Glomerular endothelial cell (primary cell): ENCODE measurements around a stretch of chr12.

DNA sequence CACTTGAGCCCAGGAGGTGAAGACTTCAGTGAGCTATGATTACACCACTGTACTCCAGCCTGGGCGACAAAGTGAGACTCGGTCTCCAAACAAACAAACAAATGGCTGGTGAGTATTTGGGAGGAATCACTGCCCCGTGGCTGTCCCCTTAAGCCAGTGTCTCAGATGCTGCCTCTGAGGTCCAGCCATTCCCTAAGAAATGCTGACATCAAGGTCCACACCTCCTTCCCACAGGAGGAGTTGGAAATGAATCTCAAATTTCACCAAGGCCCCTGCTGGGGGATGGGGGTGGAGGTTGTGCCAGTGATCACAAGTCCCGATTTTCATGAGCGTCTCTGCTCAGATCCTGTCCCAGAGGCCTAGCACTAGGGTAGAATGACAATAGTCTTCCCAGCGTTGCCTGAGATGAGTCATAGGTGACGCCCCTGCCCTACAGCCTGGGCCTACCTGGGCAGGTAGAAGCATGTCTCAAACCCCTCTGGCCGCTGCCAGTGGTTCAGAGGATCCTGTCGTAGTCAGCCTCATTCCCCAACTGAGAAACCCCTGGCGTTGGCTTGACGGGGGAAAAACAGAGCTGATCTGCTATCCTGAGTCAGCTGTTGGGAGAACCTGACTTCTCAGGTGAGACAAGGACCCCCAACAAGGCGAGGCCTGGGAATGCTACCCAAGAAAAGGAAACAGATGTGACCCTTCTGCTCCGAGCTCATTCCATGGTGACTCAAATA, 21.6 kb upstream of the SPPL3 start:
- RAMPAGE, long total RNA, result no peak

DNA sequence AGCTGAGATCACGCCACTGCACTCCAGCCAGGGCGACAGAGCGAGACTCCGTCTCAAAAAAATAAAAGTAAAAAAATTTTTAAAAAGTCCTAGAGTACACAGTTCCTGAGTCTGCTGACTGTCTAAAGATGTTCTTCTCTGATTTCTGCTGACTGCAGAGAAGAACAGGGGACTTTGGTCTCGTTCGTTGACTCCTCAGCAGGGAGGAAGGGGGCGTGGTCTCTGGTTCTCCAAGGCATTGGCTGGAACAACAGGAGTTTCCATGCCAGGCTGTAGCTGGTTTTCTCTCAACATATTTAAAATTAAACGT, 16.8 kb upstream of the HNF1A start:
- RAMPAGE, long total RNA, result no peak

GRCh38 chr12:121284608-121285319, 11.7 kb downstream of the CAMKK2 start:
- RAMPAGE, long total RNA, result no peak

DNA sequence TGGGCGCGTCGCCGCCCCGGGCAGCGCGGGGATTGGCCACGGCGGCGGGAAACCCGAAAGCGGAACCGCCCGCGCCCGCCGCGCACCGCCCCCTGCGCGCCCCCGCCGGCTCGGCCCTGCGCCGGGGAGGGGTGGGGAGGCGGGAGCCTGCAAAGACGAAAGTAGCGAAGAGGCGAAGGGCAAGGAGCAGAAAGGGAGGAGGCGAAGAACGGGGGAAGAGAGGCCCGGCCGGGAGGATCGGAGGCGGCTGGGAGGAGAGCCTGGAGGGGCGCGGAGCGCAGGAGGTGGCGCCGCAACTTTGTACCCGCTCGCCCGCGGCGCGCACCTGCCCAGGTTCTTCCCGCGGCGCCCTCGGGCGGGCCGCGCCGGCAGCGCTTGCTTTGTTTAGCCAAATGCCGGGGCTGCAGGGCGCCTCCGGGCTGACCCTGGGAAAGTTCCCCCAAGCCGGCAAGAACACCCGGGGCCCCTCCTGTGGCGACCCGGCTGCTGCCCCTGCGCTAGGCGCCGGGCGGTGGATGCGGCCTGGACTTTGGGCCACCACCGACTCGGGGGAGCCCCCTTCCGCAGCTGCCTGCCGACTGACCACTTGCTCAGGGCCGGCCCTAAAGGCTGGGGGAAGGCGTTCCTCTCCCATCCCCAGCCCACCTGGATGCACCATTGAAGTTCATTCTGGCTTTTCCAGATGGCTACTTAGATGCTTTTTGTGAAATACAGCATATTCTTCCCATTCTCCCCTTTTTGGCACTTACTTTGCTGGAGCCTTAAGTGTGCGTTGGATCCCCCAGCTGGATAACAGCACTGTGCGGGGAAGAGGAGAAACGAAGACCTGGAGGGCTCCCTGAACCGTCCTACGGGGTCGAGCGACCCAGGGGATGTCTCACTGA, 523 bp upstream of the CAMKK2 start:
- RAMPAGE, long total RNA, result no peak

DNA sequence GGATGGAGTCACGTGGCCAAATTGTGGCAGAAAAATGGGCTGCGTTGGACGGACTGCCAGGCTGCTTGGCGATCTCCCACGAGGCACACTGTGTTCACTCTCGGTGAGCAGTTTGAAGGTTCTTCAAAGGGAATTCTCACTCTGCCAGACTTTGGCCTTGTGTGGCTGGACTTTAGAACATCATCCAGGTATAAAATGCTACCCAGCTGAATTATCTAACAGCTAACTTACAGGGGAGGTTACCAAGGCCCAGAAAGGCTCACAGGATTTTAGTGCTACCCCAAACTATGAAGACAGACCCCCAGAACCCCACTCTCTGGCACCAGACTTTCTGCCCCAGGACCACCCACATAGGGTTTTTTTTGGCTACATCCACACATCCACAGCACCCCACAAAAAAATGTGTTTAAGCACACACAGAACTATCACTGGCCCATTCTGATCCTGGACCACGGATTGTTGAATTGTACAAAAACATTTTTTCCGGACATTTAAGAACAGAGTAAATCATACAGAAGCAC, 84.9 kb downstream of the KDM2B start:
- RAMPAGE, long total RNA, result no peak

GRCh38 chr12:121500212-121500627, 80.6 kb downstream of the KDM2B start:
- RAMPAGE, long total RNA, result no peak

GRCh38 chr12:121522798-121523580, 57.8 kb downstream of the KDM2B start:
- RAMPAGE, long total RNA, result no peak

DNA sequence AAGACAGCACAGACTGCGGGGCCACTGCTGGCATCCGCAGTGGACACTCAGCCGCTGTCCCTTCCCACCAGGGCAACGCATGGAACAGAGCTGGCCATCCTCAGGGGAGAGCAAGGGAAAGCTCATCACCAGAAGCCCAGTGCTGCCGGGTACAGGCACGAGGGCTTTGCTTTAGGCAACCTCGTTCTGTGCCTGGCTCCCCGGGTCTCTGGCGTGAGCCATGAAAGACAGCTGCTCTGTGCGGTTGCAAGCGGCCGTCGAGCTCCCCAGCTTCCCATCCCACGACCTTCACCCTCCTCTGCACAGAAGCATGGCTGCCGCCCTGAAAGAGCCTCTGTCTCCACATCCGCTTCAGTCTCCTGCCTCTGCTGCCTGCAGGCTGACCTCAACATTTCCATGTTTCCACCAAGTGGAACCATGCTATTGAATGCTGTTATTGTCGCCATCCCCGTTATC, 57.2 kb downstream of the KDM2B start:
- RAMPAGE, long total RNA, result no peak

GRCh38 chr12:121532920-121533535, 47.8 kb downstream of the KDM2B start:
- RAMPAGE, long total RNA, result no peak

DNA sequence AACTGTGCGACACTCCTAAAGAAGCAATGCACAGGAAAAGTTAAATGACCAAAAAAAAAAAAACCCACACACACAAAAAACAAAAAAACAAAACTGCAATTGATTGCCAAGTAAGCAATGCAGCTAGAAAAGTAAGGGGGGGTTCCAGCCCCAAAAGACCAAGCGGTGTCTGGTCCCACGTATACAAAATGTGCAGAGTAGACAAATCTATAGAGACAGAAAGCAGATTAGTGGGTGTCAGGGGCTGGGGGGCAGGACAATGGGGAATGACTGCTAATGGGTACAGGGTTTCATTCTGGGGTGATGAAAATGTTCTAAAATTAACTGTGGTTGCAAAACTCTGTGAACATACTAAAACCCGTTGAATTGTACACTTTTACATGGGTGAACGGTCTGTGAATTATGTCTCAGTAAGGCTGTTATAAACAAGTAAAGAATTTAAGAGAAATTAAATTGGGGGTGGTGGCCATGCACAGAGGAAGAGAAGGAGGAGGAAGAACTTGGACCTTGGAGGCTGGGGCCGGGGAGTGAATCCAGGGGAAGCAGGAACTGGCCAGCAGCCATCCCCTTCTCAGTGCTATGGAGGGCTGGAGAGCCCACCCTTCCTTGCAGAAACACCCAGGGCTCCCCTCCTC, 45.5 kb downstream of the KDM2B start:
- RAMPAGE, long total RNA, result no peak

DNA sequence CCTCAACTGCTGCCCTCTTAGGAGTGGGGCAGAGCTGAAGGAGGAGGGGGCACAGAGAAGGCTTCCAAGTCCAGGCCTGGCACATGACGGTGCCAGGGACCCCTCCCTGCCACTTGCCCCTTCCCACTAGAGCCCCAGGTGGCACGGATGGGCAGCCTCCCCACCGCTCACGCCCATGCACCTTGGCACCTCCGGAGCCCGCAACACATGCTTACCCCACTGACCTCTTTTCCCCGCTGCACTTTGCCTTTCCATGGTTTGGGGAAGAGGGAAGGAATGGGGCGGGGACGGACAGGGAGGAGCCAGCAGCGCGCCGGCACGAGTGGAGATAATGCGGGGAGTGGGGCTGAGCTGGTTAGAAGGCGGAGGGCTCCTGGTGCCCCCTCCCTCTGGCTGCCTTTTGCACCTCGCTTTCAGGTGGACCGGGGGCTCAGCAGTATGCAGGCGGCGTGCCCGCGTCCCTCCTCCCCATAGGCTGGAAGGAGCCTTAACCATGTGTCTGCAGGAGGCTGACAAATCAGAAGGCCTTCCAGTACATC, 45.0 kb downstream of the KDM2B start:
- RAMPAGE, long total RNA, result no peak

GRCh38 chr12:121537434-121538311, 43.1 kb downstream of the KDM2B start:
- RAMPAGE, long total RNA, result no peak

DNA sequence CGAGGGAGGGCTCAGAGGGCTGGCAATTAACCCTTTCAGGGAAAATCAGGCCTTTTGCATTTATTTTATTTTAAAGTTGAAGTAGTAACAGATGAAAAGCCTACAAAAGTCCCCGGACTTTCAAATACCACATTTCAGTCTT, 9.4 kb upstream of the KDM2B start:
- RAMPAGE, long total RNA, result no peak

DNA sequence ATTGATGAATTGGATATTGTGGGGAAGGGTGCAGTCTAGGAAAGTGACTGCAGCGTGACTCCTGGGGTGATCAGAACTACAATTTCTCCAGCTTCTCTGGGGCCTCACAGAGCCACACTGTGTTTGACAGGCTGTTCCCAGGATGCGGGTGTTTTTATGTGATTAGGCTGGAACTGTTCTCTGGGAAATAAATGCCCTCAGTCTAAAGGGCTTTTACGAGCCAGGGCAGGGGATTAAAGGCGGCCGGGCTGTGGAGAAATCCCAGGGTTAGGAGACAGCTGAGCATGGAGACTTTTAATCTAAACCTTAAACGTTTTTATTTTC, 29.3 kb upstream of the KDM2B start:
- RAMPAGE, long total RNA, result no peak

GRCh38 chr12:121610493-121610998, 29.7 kb upstream of the KDM2B start:
- RAMPAGE, long total RNA, result no peak

GRCh38 chr12:121748154-121749326, 36.0 kb downstream of the TMEM120B start:
- RAMPAGE, long total RNA, result no peak

DNA sequence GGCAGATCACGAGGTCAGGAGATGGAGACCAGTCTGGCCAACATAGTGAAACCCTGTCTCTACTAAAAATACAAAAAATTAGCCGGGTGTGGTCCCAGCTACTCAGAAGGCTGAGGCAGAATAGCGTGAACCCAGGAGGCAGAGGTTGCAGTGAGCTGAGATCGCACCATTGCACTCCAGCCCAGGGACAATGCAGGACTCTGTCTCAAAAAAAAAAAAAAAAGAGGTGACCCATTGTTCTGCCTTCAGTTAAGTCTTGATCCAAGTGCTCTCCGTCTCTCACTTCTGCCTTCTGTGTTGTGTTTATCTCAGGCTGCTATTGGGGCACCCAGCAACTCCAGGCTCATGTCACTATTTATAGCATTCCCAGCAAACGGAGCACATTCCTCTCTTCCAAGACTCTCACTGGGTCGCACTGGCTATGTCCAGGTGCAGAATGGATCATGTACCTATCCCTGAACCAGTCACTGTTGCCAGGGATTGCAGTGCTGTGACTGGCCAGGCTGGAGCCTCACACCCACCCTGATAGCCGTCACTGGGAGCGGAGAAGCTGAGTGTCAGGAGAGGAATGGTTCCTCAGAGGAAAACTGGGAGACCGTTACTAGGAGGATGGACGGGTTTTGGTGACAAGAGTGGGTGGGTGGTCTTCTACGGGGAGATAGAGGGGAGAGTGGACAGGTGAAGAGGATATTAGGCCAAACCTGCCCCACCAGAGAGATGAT, 31.3 kb downstream of the RHOF start:
- RAMPAGE, long total RNA, result no peak

DNA sequence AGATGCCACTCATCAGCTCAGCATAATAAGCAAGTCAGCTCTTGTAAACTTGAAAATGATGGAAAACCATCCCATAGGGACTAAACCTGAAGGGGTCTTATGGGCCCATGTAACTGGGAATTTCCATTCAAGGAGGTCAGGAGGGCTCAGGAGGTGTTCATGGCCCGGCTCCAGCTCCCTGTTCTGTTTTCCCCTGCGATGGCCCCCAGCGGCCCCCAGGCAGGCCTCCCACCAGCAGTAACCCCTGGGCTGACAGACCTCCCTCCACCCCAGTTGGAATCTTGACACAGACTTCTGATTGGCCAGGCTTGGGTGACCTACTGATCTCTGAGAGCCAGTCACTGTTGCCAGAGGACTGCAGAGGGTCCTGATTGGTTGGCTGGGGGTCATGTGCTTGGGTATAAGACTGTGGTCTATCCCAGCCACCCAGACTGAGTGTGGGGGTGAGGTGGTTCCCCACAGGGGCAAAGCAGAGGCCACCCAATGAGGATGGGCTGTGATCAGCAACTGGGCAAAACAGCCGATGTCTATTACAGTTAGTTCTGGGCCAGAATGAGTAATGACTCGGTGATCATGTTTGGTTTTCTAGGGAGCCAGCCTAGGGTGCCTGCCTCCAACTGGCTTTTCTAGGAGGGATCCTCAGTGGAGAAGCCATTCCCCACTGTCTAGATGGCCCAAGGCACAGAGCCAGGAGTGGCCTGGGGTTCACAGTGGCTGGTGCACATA, 27.1 kb downstream of the RHOF start:
- RAMPAGE, long total RNA, result no peak

GRCh38 chr12:121785000-121785440, 8.5 kb downstream of the RHOF start:
- RAMPAGE, long total RNA, result no peak

- RAMPAGE, long total RNA, result no peak
These were observed 2.0 kb downstream of the SETD1B start for GRCh38 chr12:121805764-121806293.